ENCODE measurements around a stretch of chr12.

DNA sequence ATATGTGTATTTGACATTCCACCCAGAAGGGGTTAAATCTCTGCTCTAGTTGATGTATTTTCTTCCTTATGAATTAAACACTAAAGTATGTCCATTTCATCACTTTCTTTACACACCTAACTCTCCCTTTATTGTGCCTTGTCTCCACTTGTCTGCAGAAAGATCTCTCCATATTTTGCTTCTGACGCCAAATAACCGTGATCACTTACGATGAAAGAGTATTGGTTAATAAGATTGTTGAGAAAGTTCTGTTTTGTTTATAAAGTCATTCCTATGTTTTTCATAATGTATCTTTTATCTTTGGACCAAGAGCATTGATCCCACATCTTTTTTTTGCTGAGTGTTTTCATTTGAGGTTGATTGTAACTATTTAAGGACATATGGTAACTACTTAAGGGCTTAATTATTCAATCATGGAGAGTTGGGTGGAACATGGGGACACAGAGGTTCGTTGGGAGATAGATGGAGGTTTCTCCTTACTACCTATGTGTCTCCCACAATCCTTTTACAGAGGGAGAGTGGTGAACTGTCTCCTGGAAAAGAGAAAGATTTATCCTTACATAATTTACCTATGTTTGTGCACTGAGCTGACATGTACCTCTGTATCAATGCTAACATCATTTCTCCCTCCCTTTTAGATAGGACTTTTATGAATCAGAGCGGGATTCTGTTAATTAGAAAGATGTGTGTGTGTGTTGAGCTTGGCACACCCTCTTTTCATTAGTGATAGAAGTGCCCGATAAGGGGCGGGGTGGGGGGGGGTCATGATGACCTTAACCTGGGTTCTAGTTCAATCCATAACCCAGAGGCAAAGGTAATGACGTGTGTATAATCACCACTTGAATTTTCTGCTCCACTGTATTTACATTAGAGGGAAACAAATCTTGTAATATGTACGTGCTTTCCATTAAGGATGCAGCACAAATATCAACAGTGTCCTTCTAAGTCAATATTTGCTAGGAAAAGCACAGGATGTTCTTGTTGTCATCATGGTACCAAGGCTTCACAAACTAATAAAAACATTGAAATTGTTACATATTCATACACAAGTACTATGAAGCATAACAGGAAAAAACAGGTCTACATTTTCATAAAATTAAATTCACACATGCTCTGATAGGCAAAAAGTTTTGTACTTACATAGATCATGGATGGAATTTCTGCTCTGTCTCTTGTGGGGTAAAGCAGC is 121.0 kb upstream of the SLC38A2 start:
- PRO-cap, result no peak
- RRBS, result no CpG with 5 or more reads among the region's 9 CpGs

- PRO-cap, result bidirectional peak, plus-strand start at chr12:46557798, minus-strand start at chr12:46557675
- RRBS, result no CpG with 5 or more reads among the region's 5 CpGs
These were observed 185.2 kb upstream of the SLC38A2 start for GRCh38 chr12:46557492-46558376.

DNA sequence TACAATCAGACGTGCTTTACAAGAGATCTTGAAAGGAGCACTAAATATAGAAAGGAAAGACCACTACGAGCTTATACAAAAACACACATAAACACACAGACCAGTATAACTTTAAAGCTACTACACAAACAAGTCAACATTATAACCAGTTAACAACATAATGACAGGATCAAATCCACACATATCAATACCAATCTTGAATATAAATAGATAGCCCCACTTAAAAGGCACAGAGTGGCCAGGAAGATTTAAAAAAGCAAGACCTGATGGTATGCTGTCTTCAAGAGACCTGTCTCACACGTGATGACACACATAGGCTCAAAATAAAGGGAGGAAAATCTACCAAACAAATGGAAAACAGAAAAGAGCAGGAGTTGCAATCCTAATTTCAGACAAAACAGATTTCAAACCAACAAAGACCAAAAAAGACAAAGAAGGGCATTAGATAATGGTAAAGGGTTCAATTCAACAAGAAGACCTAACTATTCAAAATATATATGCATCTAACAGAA is 185.7 kb downstream of the SLC38A4 start:
- PRO-cap, result no peak
- RRBS, result no CpG with 5 or more reads among the region's 3 CpGs

GRCh38 chr12:46661340-46661751 is 164.5 kb downstream of the SLC38A4 start:
- PRO-cap, result no peak

DNA sequence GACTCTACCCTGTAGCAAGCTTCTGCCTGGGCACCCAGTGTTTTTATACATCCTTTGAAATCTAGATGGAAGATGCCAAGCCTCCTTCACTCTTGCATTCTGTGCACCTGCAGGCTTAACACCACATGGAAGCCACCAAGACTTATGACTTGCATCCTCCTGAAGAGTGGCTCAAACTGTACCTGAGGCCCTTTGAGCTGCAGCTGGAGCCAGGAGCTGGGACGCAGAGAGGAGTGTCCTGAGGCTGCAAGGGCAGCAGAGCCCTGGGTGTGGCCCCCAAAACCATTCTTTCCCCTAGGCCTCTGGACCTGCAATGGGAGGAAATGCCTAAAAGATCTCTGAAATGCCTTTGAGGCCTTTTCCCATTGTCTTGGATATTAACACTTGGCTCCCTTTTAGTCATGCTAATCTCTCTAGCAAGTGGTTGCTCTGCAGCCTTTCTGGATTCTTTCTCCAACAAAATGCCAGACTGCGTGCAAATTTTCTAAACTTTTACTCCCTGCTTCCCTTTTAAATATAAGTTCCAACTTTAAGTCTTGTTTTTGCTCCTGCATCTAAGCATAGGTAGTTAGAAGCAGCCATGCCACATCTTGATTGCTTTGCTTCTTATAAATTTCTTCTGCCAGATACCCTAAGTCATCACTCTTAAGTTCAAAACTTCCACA is 156.1 kb downstream of the SLC38A4 start:
- PRO-cap, result no peak
- RRBS, result no CpG with 5 or more reads among the region's 2 CpGs

GRCh38 chr12:46797720-46798984 is 27.6 kb downstream of the SLC38A4 start:
- PRO-cap, result no peak
- RRBS, result no CpG with 5 or more reads among the region's 4 CpGs

GRCh38 chr12:46804372-46804855 is 21.4 kb downstream of the SLC38A4 start:
- PRO-cap, result no peak
- RRBS, result no CpG with 5 or more reads among the region's 5 CpGs

DNA sequence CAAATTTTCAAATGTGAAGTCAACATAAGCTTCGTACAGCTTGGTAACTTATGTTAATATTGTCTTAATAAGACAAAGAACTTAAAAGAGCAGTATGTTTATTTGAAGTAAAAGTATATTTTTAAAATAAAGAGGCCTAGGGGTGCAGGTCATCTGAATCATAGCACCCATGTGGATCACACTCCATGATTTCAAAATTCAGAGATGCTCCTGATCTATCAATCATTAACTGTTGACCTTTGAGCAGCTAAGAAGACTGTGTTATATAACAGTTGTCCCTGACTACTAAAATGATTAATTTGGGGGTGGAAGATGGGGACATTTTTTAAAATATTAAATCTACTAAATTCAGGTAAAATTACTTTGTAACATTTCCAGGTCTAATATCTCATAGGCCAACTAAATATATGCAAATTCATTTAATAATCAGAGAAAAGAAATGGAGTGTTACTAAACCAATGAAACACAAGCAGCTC is 120.8 kb upstream of the PCED1B start:
- PRO-cap, result no peak
- RRBS, result no CpG with 5 or more reads among the region's 1 CpG

- PRO-cap, result no peak
- RRBS, result no CpG with 5 or more reads among the region's 10 CpGs
These were observed 114.9 kb upstream of the PCED1B start for GRCh38 chr12:46964476-46964951.

- PRO-cap, result bidirectional peak, plus-strand start at chr12:47277075, minus-strand start at chr12:47276949
- RRBS, result no CpG with 5 or more reads among the region's 4 CpGs
These were observed 197.0 kb upstream of the AMIGO2 start for GRCh38 chr12:47276597-47277330.

GRCh38 chr12:47312922-47313469 is 233.2 kb upstream of the AMIGO2 start:
- PRO-cap, result no peak
- RRBS, result no CpG with 5 or more reads among the region's 3 CpGs

DNA sequence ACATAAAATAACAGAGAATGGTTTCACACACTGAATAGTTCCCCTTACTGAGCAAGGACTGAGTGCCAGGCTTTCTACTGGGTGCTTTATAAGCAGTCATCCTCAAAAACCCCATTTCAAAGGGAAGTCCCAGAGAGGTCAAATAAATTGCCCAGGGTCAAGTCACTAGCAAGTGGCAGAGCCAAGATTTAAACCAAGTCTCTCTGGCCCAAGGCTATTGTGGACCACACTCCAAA is 9.0 kb upstream of the RPAP3 start:
- PRO-cap, result no peak

- PRO-cap, result no peak
- RRBS, result no CpG with 5 or more reads among the region's 3 CpGs
These were observed 3.9 kb downstream of the RAPGEF3 start for GRCh38 chr12:47754756-47755154.

GRCh38 chr12:47763522-47764181 is 5.0 kb upstream of the RAPGEF3 start:
- PRO-cap, result no peak
- RRBS, result no CpG with 5 or more reads among the region's 8 CpGs

DNA sequence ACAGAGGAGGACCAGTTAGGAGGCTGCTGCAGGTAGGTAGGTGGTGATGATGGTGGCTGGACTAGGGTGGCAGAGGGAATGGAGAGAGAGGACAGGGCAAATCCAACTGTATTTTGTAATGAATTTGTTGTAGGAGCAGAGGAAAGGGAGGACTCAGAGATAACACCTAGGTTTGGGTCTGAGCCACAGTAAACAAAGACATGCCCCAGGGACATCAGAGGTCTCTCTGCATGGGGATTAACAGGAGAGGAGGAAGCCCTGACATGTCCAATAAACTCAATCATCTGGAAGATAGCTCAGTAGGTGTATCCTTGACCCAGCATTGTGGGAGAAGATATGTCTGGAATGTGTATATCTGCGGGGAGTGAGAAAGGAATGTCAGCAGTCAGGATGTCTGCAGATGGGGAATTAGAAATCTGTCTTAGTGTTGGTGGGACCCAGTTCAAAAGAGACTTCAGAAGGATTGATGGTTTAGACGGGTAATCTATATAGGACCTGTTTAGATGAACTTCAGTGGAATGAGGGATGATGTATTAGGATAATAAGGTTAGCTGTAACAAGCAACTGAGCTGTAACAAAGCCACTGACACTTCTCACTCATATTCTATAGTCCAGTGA is 4.6 kb upstream of the SLC48A1 start:
- PRO-cap, result no peak
- RRBS, result no CpG with 5 or more reads among the region's 2 CpGs

DNA sequence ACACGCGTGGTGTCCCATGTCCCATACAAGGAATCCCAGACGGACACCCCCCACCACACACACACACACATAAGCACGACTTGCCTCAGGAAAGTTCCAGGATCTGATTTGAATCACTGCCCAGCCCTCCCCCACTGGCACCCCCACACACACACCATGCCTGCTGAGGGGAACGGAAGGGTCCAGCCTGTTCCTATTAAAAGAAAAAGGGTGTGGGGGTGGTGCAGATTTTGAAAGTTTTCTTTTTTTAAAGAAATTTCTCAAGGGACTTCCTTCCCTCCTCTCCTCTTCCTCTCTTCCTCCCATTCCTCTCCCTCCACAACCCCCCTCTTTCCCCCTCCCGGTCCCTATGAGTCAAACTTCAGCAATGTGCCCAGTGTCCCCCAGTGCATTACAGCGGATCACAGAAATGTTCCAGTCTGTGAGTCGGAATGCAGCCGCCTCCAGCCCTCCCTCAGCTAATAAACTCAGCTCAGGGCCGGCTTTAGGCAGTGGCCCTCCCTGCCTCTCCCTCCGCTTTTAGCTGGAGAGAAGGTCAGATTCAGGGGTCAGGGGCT is 774 bp upstream of the HDAC7 start:
- PRO-cap, result bidirectional peak, plus-strand start at position 406 of the sequence, minus-strand start at position 105 of the sequence
- RRBS, result no CpG with 5 or more reads among the region's 11 CpGs

DNA sequence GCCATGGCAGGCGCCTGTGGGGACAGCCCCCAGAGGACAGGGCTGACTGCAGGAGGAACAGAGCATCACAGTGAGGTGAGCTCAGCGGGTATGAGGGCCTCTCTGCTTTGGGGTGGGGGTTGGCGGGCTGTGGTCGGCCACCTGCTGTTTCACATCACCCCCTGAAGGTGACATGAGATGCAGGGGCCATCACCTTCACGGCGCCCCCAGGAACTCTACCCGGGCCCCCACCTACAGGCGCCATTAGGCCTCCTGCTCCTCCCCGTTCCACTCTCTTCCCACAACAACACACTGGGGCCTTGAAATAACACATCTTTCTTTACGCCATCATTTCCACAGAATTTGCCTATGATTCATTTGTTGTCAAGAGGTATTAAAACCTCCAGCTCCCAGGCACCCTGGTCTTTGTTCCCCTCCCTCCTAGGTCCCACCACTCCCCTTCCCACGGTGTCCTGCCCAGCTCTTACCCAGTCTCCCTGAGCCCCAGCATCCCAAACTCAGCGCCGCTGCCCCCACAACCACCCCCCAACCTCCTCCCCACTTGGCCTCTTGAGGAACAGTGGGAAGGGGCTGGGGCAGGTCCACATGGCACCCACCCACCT is 12.7 kb upstream of the HDAC7 start:
- PRO-cap, result no peak
- RRBS, result no CpG with 5 or more reads among the region's 13 CpGs

DNA sequence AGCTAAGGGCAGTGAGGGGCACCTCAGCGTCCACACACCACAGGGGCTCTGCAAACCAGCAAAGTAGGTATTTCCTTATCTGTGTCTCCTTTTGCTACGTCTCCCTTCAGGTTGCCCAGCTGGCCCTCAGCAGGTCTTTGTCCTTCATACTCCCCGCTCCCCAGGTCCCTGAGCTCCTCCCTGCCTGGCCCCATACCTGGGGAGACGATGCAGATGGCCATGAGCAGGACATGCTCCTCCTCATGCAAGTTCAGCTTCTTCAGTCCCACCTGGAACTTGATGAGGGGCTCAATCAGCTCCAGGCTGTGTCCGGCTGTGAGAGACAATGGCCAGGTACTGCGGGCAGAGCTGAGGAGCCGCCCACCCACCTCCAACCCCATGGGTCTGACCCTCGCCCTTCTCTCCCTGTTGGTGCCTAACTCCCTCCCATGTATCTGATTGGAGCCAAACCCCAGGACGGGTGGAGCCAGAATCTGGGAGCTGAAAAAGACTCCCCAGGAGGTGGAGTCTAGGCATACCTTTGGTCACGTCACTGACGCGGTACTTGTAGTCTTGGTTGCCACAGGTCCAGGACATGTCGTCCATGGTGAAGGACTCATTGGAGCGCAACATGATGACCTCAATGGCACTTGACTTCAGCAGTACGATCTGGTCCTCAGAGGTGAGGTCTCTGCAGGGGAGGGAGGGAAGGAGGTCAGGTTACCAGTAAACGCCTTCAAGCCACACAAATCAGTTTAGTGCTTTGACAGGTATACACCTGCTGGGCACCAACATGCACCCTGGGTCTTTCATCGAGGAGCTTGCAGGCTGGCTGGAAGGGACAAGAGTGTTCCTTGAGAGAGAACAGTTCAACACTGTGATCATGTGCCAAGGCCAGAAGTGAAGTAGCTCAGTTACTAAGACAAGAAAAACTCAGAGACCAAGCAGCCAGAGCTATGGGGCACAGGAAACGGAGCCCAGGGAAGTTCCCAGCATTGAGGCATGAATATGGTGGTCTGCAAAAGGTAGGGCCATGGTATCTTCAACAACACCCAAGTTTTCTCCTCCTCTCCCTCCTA is 26.8 kb upstream of the HDAC7 start:
- PRO-cap, result no peak
- RRBS, result no CpG with 5 or more reads among the region's 18 CpGs

DNA sequence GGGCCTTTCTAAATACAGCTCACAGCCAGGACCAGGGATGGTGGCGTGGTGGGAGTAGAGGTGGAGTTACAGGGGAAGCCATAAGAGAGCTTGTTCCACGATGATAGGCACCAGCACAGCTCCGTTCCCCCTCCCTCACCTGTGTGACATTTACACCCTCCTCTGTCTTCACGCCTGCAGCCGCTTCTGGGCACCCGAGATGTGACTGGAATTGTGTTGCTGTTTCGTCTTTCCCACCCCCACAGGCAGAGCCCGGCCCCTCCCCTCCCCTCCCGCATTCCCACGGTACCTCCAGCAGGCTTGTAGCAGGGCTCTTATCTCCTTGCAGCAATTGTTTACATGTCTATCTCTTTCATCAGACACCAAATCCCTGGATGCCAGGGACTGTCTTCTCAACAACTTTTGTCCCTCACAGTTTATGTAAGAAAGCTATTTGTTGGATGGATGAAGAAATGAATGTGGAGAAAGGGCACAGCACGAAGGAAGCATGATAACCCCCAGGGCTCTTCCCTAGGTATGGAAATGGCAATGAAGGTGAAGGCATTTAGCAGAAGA is 31.0 kb upstream of the HDAC7 start:
- PRO-cap, result no peak
- RRBS, result no CpG with 5 or more reads among the region's 11 CpGs

- PRO-cap, result bidirectional peak, plus-strand start at chr12:47863751, minus-strand start at chr12:47863638
- RRBS, result no CpG with 5 or more reads among the region's 11 CpGs
These were observed 41.4 kb downstream of the VDR start for GRCh38 chr12:47863369-47863909.

Data from MCF 10A (cell line).